Occipital lobe (tissue), 2 donors: ENCODE results near the gene COLGALT1.

- RAMPAGE, long total RNA: no peak
Observed at GRCh38 chr19:17555572-17556689, at the start of gene COLGALT1. Gene COLGALT1 (plus strand): TSS chr19:17555649.

- RAMPAGE, long total RNA: no peak
Observed at GRCh38 chr19:17762339-17763235, 11.3 kb downstream of the FCHO1 start.

DNA sequence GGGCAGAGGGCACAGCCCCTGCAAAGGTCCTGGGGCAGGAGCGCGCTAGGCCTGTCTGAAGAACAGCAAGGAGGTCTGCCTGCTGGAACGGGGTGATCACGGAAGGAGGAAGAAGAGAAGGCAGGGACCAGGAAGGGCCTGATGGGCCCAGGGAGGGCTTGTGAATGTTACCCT, 15.9 kb upstream of the B3GNT3 start:
- RAMPAGE, long total RNA: no peak

DNA sequence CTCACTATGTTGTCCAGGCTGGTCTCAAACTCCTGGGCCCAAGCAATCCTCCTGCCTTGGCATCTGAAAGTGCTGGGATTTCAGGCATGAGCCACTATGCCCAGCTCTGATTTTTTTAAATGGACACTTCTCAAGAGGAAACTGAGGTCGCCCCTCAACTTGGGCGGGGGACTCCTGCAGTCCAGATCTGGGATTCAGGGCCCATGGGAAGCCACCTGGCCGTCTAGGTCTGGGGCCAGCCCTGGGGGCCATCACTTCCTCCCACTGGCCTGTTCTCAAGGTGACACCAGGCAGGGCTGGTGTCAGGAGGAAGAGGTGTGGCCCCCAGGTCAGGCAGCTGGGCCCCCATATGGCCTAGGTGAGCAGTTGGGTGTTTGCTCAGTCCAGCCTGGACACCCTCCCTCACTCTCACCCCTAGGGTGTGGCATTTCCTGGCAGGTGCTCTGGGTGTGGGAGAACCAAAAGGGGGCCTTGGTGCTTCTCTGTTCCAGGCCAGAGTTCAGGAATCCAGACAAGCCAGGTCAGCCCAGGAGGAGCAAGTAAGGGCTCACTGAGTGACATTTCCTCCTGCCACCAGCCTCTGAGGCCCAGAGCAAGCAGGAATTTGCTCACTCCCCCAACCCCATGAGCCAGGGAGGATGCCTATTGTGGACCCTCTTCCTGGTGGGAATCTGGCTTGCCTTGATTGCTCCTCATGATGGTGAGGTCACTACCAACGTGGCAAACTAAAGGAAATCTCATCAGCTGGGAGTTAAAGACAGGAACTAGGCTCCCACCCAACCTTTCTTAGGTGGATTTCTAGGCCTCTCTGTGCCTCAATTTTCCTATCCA, 1.6 kb downstream of the B3GNT3 start:
- RAMPAGE, long total RNA: no peak

DNA sequence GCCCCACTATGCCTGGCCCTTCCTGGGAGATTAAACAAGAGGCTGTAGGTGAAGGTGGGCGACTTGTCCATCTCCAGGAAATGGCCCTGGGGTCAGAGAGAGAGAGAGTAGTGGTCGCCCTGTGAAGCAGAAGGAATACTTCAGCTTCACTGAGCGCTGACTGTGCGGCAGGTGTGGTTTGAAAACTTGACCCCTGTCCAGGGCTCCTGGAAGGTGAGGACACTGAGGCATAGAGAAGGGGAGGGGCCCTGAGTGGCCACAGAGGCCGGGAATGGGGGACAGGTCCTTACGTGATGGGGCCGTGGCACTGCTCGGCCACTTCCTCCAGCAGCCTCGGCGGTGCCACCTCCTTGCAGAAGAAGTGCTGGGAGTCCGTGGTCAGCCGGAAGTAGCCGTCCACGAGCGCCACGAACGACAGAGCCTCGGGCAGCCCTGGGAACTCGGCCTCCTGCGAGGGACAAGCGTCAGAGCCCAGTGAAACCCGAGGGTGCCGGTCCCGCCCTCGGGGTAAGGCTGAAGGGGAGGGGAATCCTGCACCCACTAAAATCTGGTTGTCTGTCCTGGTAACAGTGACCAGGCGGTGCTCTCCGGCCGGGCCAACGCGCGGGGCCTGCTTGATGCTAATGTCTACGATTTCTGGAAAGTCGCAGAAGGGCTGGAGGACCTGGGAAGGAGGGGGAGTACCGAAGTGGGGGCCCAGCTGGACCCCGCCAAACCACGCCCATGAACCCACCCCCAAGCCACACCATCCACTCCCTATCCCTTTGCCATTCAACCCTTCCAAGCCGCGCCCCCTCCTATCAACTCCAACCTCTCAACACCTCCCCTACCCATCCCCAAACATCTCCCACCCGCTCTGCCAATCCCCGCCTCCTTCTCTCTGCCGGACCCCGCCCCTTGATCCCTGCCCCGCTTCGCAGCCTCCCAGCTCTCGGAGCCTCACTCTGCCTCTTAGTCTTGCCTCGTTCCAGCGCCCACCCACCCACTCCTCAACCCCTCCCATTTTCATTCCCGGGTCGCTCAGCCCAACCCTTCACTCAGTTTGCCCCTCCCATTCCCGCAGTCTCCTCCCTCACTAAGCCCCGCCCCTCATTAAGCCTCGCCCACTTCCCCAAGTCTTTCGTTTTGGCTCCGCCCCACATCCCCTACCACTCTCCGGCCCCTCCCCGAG, 6.3 kb downstream of the JAK3 start:
- RAMPAGE, long total RNA: no peak

DNA sequence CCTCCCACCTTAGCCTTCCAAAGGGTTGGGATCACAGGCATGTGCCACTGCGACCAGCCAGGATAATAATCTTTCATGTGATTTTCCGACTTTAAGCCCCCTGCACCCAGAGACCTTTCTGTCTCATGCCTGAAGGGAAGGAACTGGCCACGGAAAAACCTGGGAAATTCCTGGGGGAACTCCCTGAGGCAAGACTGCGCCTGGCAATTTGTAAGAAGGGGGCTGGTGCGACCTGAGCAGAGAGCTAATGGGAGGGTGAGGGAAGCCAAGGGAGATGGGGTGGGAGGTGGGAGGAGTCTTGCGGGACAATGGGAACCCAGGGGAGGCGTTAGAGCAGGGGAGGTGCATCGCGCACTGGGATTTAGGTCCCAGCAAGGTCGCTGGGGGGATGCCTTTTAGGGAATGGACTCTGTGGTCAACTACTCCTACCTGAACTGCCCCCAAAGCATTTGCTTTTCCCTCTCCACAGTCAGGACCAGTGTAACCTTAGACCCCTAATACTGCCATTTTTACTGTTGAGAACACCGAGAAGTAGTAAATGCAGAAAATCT, 1.0 kb upstream of the CCDC124 start:
- RAMPAGE, long total RNA: no peak

DNA sequence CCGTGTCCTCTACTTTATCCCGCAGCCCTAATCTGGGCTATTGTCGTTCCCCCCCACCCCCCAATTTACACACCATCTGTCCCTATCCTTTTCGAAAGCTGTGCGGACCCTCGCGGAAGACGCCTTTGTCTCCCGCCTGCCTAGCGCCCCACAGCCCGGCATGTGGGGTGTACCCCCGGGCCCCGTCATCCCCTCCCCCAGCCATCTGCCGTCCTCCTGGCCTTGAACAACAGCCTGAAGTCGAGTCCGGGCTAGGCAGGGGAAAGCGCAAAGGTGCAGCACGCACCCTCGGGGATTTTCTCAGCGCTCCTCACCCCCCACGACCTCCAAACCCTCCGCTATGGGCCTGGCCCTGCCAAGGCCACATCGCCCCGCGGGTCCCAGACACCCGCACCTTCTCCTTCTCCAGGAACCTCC, 16.1 kb downstream of the CCDC124 start:
- RAMPAGE, long total RNA: no peak

- RAMPAGE, long total RNA: no peak
Observed at GRCh38 chr19:18008708-18010043, 1.2 kb downstream of the ARRDC2 start.

DNA sequence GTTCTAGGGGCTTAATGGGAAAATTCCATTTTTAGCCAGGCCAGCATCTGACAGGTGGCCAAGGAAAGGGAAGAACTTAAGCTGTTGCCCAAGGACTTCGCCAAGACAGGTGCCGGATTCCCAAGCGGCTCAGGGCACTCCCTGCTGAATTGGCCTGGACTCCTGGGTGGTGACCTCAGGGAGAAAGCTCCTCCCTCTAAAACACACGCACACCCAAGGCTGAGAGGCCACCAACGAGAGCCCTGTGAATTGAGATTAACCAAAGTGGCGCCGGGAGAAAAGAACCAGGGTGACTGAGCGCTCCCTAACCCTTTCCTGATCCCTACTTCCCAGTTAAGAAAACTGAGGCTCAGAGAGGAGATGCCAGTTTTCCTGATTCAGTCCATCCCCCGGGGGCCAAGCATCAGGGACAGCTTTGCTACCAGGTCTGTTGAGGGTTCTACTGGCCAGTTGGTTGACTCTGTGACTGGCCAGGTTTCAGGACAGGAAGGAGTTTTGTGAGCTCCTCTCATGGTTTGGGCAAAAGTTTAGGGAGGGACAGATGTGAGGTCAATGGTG, 13.4 kb downstream of the MAST3 start:
- RAMPAGE, long total RNA: no peak

DNA sequence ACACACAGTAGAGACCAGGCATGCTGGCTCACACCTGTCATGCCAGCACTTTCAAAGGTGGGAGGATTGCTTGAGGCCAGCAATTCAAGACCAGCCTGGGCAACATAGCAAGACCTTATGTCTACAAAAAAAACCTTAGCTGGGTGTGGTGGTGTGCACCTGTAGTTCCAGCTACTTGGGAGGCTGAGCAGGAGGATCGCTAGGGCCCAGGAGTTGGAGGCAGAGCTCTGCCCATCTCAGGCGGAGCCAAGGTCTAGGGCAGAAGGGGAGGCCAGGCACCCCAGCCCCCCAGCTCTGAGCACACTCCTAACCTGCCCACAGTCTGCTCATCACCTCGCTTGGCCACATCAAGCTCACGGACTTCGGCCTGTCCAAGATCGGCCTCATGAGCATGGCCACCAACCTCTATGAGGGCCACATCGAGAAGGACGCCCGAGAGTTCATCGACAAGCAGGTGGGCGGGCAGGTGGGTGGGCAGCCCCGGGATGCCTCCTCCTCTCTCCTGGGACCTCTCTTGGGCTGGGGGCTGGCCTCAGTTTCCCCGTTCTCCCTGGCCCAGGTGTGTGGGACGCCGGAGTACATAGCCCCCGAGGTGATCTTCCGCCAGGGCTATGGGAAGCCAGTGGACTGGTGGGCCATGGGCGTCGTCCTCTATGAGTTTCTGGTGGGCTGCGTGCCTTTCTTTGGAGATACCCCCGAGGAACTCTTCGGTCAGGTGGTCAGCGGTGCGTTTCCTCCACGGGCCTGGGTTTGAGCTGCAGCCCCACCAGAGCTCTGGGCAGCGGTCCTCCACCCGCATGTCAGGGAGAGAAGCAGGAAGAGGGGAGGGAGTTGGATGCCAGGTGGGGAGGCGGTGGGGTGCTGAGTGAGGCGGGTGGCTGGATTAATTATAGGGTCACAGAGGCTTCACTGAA, 18.4 kb upstream of the PIK3R2 start:
- RAMPAGE, long total RNA: no peak

DNA sequence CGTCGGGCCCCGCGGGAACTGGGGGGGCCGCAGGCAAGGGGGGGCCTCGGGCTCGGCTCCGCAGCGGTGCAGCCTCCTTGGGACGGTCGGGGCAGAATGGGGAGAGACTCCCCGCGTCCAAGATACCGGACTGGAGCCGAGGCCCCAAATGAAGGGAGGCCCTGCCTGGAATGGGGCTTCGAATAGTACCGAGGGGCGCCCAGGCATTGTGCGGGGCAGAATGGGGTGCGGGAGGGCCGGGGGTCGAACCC, 368 bp downstream of the PIK3R2 start:
- RAMPAGE, long total RNA: no peak

DNA sequence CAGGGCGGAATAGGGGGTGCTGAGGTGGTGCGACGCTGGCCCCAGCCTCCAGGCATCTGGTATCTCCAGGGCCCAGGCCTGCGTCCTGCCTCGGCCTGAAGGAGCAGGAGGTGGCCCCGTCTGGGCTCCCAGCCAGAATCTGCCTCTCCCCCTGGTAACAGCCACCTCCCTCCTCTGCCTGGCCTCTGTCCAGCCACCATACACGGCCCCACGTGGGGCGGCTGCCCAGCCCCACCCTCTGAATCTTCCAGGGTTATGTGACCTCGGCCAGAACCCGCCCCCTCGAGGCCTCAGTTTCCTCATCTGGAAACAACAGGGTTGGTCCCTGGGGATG, 4.2 kb downstream of the PIK3R2 start:
- RAMPAGE, long total RNA: no peak

- RAMPAGE, long total RNA: no peak
Observed at GRCh38 chr19:18293343-18293853, 12.0 kb upstream of the JUND start.

DNA sequence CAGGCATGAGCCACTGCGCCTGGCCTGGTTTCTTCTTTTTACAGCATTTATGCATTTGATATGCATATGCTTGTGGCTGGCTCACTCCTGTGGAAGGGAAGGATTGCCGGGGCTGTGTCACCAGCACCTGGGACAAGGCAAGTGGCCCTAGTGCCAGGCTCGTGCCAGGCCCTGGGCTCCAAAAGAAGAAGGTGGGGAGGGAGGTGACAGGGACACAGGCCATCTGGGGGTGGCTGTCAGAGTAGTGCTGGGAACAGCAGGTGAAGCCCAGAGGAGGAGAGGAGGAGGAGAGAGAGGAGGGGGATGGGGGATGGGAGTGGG, 18.8 kb downstream of the LSM4 start:
- RAMPAGE, long total RNA: no peak

- RAMPAGE, long total RNA: no peak
Observed at GRCh38 chr19:18389435-18389945, 3.5 kb downstream of the GDF15 start.

- RAMPAGE, long total RNA: no peak
Observed at GRCh38 chr19:18434127-18434714, 3.7 kb downstream of the ISYNA1 start.

DNA sequence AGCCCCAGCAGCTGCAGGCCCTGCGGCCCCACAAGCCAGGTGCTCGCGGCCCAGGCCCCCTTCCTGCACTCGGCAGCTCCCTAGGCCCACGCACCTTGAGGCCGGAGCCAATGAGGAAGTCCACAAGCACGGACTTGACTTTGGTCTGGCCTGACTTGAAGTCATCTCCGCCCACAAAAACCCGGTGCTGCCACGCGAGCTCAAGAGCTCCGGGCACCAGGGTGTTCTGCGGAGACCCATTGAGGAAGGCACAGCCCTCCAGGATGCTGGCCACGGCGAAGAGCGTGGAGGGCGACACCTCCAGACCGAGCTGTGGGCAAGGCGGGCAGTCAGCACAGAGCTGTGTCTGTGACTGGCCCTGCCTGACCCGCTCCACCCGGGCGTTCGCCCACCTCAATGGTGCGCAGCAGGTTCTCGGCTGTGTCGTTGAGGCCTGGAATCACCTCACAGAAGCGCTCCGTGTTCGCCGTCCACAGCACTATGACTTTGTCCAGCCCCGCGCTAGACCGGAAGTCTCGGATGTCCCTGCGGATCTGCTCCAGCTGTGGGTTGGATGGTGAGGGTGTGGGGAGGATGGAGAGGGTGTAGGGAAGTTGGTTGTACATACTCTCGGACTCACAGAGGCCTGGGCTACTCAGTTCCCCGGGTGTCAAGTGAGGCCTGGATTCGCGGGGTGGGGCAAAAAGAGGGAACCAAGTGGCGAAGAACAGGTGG, 1.8 kb downstream of the ISYNA1 start:
- RAMPAGE, long total RNA: no peak

DNA sequence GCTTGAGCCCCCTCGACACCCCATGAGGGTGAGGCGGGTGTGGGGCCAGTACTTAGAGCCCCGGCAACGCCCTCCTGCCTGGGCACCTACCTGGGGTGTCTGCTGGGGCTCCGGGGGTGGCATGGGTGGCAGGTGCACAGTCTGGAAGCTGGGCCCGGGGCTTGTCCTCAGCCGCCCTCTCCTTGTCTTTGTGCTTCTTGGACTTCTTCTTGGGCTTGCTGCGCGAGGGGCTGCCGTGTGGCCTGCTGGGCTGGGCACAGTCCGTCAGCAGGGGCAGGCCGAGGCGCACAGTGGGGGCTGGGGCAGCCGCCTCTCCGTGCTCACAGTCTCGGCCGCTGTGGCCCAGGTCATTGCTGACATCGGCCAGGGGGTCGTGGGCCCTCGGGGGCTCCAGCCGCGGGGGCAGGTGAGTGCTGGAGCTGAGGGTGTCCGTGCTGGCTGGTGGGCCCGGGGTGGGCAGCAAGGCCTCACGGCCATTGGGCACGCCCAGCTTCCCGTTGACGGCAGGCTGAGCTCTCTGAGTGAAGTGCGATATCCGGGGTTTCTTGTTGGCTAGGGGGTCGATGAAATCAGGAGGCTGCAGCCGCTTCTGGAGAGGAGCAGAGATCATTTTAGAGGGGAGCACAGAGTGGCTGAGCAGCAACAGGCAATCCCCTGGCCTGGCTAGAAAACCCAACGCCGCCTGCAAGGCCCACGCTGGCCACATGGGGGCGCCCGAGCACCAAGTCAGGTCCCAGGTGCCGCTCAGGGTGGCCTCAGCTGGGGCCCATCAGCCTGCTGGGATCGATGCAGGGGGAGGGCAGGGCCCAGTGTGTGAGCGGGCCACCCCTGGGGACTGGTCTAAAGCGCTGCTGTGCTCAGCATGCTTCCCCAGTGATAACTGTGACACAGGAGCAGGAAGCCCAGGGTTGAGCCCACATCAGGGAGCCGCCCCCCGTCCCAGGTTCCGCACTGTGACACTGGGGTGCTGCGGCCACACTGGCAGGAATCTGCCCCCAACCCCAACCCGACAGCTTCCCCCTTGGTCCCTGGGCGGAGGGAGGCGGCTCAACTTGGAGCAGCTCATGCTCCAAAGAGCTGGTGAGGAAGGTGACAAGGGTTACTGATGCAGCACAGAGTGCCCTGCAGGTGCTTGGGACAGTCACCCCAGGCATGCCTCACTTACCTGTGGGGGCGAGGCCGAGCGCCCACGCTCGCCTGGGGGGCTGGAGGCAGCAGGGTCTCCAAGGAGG, 12.9 kb upstream of the ISYNA1 start:
- RAMPAGE, long total RNA: no peak

GRCh38 chr19:18455894-18456231, 17.9 kb upstream of the ISYNA1 start:
- RAMPAGE, long total RNA: no peak

- RAMPAGE, long total RNA: no peak
Observed at GRCh38 chr19:18458456-18458924, 20.6 kb upstream of the ISYNA1 start.